Measurements from ENCODE around the genes GPSM2 and WDR47.

GRCh38 chr1:107940936-107941562 is 23.9 kb downstream of the VAV3 start:
- PRO-cap: no peak
- CAGE, long polyA plus RNA: no peak

- PRO-cap: no peak
- CAGE, long polyA plus RNA: no peak
These were observed 81.3 kb upstream of the VAV3 start for GRCh38 chr1:108046140-108046751.

DNA sequence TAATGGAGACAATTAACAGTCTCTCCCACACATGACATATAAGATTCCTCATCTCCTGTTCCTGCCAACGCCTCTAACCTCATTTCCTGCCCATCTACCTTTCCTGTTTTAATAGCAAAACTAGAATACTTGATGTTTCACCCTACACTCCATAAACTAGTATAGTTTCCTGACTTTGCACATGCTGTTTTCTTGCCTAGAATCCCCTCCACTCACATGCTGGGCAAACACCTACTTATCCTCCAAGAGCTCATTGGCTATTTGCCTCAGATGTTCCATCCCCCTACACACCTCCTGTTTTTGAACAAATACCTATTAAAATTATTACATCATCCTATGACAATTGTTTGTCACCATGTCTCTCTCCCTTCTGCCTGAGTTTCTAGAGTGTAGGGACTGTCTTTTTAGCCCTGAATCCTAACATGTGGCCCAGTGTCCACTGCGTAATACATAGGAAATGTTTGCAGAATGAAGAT is 117.1 kb downstream of the SLC25A24 start:
- PRO-cap: no peak
- CAGE, long polyA plus RNA: no peak

DNA sequence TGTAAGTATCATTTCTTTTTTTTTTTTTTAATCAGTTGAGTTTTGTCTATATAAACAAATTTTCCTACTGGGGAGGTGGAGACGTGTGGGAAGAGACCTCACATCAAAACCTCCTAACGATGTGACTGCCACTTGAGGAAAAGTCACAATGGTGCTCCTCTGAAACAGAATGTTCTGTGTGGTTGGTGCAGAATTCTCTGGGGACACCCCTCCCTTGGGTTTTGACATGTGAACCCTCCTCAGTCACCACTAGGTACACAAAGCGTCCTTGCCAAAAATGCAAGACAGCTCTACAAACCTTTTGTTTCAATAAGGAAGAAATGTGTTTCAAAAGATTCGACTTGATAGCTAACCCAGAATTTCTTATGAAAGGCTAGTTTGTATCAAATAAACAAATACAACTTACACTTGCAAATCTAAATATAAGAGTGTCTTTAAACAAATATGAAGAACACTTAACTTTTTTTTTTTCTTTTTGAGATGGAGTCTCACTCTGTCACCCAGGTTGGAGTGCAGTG is 9.4 kb downstream of the SLC25A24 start:
- PRO-cap: no peak
- CAGE, long polyA plus RNA: no peak

DNA sequence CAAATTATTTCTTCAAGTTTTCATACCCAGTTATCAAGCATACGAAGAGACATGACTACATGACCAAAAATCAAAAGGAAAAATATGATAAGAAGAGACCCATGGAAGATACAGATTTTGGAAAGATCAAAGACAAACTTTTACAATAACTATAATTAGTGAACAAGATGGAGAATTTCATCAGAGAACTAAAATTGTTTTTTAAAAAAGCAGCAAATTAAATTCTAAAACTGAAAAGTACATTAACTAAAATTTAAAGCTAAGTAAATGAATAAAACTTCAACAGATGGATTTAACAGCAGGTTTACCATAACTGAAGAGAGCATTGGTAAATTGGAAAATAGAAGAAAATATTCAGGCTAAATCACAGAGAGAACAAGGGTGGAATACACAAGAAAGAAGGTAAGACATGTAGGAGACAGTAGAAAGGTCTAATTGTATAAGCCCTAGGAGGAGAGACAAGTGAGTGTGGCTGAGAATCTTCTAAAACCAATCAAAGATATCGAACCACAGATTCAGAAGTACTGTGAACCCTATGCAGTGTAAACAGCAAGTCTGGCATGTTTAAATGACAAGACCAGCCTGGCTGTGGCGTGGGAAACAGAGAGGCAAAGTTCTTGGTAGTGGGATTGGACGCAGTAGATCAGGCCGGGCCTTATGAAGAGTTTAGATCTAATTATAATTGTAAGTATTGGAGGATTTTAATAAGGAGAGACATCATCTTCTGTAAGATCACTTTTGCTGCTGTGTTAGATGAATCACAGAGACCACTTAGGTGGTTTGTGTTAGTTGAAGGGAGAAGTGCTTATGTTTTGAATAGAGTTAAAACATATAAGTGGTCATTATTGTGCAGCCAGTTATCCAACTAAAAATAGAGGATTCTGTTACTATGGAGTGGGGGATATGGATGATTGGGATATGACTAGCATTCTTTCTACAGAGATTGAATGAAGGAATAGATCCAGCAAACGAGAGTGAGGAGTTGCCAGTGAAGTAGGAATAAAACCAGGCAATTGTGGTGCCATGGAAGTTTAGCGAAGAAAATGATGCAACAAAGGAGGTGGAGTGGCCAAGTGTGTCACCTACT is 44.0 kb downstream of the EEIG2 start:
- PRO-cap: no peak
- CAGE, long polyA plus RNA: no peak

DNA sequence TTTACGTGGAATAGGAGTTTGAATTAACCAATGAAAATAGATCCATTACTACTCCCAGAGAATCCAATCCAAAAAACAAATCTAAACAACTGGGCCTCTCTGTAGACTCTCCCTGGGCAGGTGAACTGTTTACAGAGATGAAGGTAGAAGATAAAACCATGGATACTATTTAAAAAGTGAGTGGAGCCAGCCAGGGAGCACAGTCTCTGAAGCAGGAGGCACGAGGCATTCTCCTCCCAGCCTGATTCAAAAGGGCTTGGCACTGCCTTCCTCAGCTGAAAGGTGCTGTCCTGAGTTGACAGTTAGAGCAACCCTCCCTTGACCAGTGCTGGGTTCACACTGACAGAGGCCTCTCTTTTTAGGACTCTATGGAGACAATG is 36.9 kb downstream of the HENMT1 start:
- PRO-cap: no peak
- CAGE, long polyA plus RNA: no peak

DNA sequence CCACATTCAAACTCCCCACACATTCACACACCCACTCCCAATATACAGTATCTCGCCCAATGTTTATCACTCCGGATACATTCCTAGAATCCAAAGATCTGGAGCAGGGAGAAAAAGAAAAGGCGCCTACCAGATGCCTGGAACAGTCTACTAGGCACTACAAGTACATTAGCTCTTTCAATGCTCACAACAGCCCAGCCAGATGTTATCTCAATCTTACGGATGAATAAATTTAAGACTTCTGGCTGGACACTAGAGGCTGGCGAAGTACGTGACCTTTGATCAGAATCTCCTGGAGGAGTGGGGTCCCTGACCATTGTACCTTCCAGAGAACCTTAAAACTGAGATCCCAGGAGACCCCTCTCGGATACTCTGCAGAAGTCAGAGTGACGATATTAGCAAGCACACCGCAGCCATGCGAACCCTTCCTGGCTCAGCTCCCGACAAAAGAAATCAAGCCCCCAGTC is 460 bp upstream of the PRPF38B start:
- PRO-cap: no peak
- CAGE, long polyA plus RNA: no peak

DNA sequence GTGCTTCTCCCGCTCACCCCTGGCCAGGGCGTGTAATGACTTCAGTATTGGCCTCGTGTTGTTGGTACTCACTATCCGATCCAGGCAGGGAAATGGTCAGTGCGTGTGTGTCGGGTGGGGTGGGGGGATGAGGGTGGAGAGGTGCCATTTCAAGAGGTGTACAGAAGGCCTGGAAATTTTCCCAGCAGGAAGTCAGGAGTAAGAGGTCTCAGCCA is 1.0 kb downstream of the PRPF38B start:
- PRO-cap: no peak
- CAGE, long polyA plus RNA: no peak

GRCh38 chr1:108693454-108693683 is 1.3 kb downstream of the PRPF38B start:
- PRO-cap: bidirectional peak, plus-strand start at chr1:108693599, minus-strand start at chr1:108693564
- CAGE, long polyA plus RNA: no peak

GRCh38 chr1:108828295-108829047 is 28.4 kb downstream of the AKNAD1 start:
- PRO-cap: no peak
- CAGE, long polyA plus RNA: no peak

GRCh38 chr1:108876702-108877817 is at the start of gene GPSM2:
GPSM2 (plus strand) TSS chr1:108876985.
- PRO-cap: bidirectional peak, plus-strand start at chr1:108876985, minus-strand start at chr1:108876867; unidirectional peak, plus-strand start at chr1:108877353
- CAGE, long polyA plus RNA: no peak

GRCh38 chr1:108878673-108879033 is 1.9 kb downstream of the GPSM2 start:
- PRO-cap: no peak
- CAGE, long polyA plus RNA: no peak

GRCh38 chr1:108923679-108924528 is 39.4 kb downstream of the CLCC1 start:
- PRO-cap: no peak
- CAGE, long polyA plus RNA: no peak

GRCh38 chr1:109041760-109042574 is at the start of gene WDR47:
WDR47 (minus strand) TSS chr1:109042102.
- PRO-cap: bidirectional peak, plus-strand start at chr1:109042390, minus-strand start at chr1:109042102
- CAGE, long polyA plus RNA: no peak

DNA sequence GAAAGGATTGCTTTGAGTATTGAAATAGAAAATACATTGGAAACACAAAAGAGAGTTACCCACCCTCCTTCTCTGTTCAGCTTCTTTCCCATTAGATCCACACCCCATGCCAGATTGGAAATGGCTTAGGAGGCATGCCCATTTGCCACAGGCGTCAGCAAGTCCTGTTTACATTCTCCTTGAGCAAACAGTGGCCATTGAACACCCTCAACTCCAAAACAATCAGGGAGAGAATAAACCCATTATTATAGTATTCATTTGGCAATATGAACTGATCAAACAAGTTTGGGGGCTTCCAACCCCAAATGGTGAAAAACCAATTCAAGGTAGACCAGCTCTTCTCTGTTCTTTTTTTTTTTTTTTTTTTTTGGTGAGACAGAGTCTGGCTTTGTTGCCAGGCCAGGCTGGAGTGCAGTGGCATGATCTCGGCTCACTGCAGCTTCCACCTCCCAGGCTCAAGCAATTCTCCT is 2.5 kb downstream of the ELAPOR1 start:
- PRO-cap: no peak
- CAGE, long polyA plus RNA: no peak

- PRO-cap: no peak
- CAGE, long polyA plus RNA: no peak
These were observed 15.6 kb upstream of the SARS1 start for GRCh38 chr1:109197784-109198821.

DNA sequence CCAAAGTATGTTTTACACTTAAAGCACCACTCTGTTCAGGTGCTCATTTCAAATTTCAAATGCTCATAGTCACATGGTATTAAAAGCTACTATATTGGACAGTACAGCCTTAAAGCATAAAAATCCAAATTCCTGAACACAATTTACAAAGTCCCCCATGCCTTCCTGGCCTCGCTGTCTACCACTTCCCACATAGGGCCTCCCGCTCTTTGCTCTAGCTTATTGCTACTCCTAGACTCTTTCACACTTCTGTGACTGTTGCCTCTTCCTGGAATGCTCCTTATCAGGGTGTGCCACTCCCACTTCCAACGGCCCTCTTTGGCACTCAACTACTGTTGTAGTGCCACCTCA is 4.7 kb downstream of the SARS1 start:
- PRO-cap: no peak
- CAGE, long polyA plus RNA: no peak

- PRO-cap: no peak
- CAGE, long polyA plus RNA: no peak
These were observed 14.3 kb downstream of the CELSR2 start for GRCh38 chr1:109263626-109264042.

- PRO-cap: no peak
- CAGE, long polyA plus RNA: no peak
These were observed 2.2 kb downstream of the MYBPHL start for GRCh38 chr1:109304305-109305356.

- PRO-cap: no peak
- CAGE, long polyA plus RNA: no peak
These were observed 7.6 kb upstream of the MYBPHL start for GRCh38 chr1:109314246-109315007.